ENCODE results near the genes BSN, GNAT1 and IFRD2.

DNA sequence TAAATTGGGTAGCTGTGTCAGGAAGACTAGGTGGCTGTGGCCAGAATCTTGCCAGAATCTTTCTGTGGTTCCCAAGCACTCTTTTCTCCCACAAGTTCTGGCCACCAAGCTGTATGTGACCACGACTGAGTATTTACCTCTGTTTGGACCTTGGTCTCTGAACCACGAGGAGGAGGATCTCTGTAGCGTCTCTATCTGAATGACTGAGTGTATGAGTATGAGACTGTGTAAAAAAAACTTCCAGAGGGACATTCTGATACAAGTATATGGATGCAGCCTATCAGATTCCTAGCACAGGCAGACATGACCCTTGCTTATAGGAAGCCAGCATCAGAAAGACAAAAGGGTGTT lies 30.6 kb downstream of the DAG1 start:
- RAMPAGE, long total RNA, result no peak
- RRBS, result no CpG with 5 or more reads among the region's 3 CpGs

DNA sequence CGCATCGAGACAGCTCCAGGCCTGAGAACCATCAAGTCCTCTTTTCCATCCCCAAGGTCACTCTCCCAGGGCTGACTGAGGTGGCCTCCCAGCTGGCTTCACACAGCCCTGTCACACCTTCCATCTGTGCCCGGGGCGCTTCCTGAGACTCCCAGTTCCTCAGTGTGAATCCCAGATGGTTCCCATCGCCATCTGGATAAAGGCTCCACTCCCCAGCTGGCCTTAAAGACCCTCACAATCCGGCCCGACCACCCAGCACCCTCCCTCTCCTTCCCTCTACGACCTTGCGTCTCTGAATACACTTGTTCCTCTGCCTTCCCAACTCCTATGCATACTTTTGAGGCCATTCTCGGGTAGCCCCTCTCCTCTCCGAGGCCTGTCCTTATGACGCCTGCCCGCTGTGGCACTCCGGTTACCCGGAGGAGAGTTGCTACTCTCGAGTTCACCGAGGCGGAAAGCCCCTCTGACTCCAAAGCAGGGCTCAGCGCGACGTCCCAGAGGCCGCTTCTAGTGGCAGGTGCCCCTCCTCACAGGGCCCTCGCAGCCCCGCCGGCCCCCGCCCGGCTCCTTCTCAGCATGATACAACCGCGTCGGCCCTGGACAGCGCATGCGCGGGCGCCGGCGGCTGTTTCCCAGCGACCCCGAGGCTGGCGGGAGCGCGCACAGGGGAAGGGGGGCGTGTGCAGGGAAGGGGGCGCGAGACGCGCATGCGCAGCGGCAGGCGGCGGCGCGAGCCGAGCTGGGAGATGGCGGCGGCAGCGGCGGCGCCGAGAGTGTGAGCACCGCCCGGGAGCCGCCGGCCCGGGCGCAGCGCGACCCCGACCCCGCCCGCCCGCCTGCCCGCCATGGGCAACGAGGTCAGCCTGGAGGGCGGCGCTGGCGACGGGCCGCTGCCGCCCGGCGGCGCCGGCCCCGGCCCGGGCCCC lies at the start of gene BSN:
BSN (plus strand) TSS at position 720 of the 926 bp plus-strand sequence.
- RAMPAGE, long total RNA, result no peak
- RRBS, result 3% methylated on average over 18 of the region's 85 CpGs

- RAMPAGE, long total RNA, result no peak
- RRBS, result no CpG with 5 or more reads among the region's 30 CpGs
Measured at GRCh38 chr3:49685953-49686293, 3.4 kb downstream of the MST1 start.

DNA sequence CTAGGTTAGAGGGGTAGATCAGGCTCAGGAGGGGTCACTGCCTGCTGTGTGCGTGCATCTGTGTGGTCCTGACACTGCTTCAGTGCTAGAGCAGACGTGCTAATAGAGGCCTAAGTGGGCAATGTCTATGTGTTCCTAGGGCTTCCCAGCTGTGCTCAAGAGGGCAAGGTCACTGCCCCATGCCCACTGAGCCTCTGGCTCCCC lies 1.1 kb downstream of the MST1 start:
- RAMPAGE, long total RNA, result no peak
- RRBS, result no CpG with 5 or more reads among the region's 2 CpGs

GRCh38 chr3:49811541-49811740 lies 2.3 kb downstream of the UBA7 start:
- RAMPAGE, long total RNA, result no peak
- RRBS, result no CpG with 5 or more reads among the region's 1 CpG

- RAMPAGE, long total RNA, result no peak
- RRBS, result no CpG with 5 or more reads among the region's 5 CpGs
Measured at GRCh38 chr3:49898942-49899305, 4.7 kb downstream of the MST1R start.

DNA sequence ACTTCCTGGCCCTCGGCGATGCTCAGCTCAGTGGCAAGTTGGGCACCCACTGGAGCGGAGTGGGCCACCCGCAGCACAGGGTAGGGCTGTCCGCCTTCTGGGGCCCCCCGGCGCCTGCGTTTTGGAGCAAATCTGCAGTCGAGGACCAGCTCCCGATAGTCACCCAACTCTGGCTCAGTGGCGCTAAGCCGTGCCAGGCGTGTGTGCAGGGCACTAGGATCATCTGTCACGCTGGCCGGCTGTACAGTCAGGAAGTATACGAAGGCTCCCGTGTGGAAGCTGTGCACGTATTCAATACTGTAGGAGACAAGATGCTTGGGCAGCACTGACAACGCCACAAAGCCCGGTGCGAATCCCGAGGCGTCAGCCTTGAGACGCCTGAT lies 1.1 kb downstream of the MST1R start:
- RAMPAGE, long total RNA, result no peak
- RRBS, result no CpG with 5 or more reads among the region's 24 CpGs

GRCh38 chr3:49902959-49903689 lies 549 bp downstream of the MST1R start:
- RAMPAGE, long total RNA, result no peak
- RRBS, result no CpG with 5 or more reads among the region's 44 CpGs

DNA sequence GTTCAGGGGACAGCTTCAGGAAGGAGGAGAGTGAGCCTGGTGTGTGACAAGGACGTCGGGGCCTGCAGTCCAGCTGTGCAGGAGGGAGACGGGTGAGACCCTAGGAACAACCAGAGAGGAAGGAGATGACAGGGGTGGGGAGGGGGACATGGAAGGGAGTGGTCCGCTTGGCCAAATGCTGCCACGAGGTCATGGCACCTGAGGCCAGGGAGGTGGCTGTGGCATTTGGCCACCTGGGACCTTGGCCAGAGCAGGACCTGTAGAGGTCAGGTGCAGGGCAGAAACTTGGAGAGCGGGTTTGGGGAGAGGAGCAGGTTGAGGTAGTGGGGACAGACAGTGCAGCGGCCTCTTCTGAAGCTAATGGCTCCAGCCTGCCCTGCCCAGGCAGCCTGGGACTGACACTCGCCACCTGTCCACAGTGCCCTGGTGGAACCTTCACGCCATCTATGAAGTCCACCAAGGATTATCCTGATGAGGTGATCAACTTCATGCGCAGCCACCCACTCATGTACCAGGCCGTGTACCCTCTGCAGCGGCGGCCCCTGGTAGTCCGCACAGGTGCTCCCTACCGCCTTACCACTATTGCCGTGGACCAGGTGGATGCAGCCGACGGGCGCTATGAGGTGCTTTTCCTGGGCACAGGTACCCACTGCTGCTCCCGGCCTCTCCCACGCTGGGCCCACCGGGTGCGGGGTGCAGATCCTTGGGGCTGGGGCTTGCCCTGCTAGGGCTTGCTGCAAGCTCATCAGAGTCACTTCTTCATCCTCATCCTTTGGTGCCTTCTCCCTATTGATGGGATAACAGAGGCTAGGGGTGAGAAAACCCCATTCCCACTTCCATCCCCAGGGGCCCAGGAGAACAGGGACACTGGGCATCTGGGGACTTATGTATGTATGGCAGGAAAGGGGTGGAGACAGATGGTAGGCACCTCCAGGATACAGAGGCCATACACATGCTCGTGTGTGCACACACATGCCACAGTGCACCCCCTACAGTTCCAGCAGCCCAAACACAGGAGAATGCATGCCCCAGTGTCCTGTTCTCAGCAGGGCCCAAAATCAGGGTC lies 6.9 kb upstream of the GNAT1 start:
- RAMPAGE, long total RNA, result no peak
- RRBS, result no CpG with 5 or more reads among the region's 24 CpGs

- RAMPAGE, long total RNA, result no peak
- RRBS, result no CpG with 5 or more reads among the region's 7 CpGs
Measured at GRCh38 chr3:50191187-50191790, at the start of gene GNAT1. GNAT1 (plus strand) TSS chr3:50191610.

DNA sequence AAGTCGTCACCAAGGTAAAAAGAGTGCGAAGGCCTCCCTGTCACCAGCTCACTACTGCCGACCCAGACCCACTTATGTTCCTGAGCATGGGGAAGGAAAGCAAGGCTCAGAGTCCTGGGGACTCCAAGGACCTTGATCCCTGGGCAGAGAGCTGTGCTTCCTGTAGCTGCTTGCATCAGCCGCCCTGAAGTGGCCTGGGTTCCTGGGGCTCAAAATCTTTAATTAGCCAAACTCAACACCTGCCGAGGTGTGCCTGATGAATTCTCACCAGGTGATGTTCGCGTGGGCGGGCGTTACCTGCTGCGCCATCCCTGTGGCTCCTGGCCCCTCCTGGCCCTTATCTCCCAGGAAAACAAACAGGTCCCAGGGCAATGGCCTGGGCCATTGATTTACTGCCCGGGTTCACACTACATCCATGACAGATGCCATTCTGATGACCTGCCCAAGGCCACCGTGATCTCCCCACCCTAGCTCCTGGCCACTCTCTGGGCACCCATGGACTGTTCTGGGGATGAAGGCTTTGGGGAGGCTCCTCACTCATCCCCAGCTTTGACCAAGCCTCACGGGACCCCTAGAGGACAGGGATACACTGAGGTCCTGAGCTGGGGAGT lies 5.5 kb downstream of the SLC38A3 start:
- RAMPAGE, long total RNA, result no peak
- RRBS, result no CpG with 5 or more reads among the region's 13 CpGs

GRCh38 chr3:50211195-50211546 lies 6.1 kb downstream of the SLC38A3 start:
- RAMPAGE, long total RNA, result no peak
- RRBS, result no CpG with 5 or more reads among the region's 3 CpGs

GRCh38 chr3:50238614-50239121 lies 2.7 kb downstream of the GNAI2 start:
- RAMPAGE, long total RNA, result no peak
- RRBS, result no CpG with 5 or more reads among the region's 8 CpGs

- RAMPAGE, long total RNA, result no peak
- RRBS, result no CpG with 5 or more reads among the region's 3 CpGs
Measured at GRCh38 chr3:50251888-50252276, 15.9 kb downstream of the GNAI2 start.

- RAMPAGE, long total RNA, result no peak
- RRBS, result 88% methylated on average over 1 of the region's 19 CpGs
Measured at GRCh38 chr3:50257302-50258048, 11.5 kb upstream of the SEMA3B start.

GRCh38 chr3:50259422-50259715 lies 9.6 kb upstream of the SEMA3B start:
- RAMPAGE, long total RNA, result no peak
- RRBS, result no CpG with 5 or more reads among the region's 10 CpGs

- RAMPAGE, long total RNA, result no peak
- RRBS, result no CpG with 5 or more reads among the region's 13 CpGs
Measured at GRCh38 chr3:50269598-50270347, 826 bp downstream of the SEMA3B start.

DNA sequence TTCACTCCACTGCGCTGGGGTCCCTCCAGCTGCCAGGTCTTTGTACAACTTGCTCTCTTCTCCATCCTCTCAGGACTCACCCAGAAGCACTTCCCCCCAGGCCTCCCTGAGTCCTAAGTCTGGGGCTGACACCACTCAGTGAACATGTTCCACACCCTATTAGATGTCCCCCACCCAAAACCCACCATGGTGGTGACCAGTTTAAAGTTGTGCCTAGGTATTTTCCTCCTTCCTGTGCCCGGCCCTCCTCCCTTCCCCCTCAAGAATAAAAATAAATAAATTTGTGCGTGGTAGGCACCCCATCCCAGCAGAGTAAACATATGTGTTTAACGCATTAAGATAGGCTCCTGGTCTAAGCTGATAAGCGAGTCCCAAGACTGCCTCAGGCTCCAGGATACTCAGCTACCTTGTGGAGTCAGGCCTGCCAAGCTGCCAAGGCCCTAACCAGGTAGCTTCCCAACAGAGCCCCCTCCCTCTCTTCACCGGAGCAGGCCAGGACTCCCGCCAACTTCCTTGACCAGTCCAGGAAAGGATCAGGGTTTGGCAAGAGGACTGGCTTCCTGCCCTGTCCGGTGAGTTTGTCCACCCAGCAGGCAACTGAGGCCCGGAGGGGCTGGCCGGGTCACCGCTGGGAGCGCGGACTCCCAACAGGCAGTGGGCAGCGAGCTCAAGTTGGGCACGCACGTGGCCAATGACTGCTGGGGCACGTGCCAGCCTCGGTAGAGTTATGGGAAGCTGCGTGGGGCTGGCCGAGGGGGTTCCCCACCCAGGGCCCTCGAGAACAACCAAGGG lies 669 bp downstream of the IFRD2 start:
- RAMPAGE, long total RNA, result no peak
- RRBS, result 3% methylated on average over 3 of the region's 21 CpGs

- RAMPAGE, long total RNA, result no peak
- RRBS, result under 1% methylated on average over 11 of the region's 65 CpGs
Measured at GRCh38 chr3:50292156-50292898, at the start of gene IFRD2. IFRD2 (minus strand) TSS chr3:50292429.

GRCh38 chr3:50314671-50315583 lies 7.6 kb downstream of the HYAL2 start:
- RAMPAGE, long total RNA, result no peak
- RRBS, result no CpG with 5 or more reads among the region's 9 CpGs